Temporal lobe (tissue), 2 donors: ENCODE measurements around a stretch of chr14.

- RAMPAGE, long total RNA, result no peak
These were observed 12.0 kb upstream of the NUDT14 start for GRCh38 chr14:105192801-105193779.

DNA sequence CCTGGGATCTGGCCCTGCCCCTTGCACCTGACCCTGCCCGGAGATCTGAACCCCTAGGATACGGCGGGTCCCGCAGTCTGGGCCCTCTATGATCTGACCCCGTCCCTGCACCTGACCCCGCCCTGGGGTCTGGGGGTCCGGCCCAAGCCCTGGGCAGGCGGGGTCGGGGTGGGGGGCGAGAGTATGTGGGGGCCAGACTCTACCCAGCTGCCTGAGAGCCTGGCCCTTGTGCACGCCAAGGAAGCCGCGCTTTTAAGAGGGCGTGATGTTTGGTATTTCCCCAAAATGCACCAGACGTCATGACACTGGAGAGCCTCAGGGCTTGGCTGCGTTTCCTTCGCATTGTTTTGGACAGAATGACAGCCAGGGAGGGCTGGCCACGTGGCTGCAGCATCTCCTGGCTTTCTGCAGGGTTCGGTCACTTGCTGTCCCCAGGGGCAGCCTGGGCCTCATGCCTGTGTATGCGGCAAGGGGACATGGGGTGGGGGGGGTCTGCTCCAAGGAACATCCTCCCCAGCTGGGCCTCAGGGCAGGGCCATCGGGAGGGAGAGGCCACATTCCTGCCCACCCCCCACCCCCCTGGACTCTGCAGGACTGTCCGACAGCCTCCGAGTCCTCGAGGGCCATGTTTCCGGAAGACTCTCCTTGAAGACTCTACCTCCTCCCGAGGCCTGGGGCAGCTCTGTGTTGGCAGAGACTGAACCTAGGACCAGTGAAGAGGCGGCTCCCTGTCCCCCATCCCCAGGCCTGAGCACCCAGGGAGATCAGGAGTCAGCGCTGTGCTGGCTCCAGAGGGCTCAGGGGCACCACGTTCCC lies 16.2 kb upstream of the NUDT14 start:
- RAMPAGE, long total RNA, result no peak

DNA sequence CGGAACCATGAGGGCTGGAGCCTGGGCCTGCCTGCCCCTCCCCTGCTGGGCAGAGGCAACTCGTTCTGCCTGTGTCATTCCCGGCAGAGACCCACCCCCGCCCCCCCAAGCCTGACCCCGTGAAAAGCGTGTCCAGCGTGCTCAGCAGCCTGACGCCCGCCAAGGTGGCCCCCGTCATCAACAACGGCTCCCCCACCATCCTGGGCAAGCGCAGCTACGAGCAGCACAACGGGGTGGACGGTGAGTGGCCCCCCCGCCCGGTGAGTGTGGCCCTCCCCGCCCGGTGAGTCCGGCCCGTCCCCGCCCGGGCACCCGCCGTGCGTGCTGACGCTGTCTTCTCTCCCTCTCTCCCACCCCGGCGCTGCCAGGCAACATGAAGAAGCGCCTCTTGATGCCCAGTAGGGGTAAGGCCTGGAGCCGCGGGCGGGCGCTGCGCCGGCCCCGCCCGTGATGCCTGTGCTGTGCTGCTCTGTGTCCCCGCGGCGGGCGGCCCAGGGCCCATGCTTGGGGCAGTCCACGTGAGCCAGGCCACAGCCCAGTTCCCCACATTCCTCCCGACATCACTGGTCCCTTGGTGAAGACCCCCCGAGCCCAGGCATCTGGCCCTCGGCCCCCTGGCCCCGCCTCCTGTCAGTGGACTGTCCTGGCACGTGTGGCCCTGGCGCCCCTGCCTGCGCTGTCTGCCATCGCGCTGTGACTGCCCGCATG lies 8.1 kb upstream of the CRIP2 start:
- RAMPAGE, long total RNA, result no peak

- RAMPAGE, long total RNA, result no peak
These were observed 42.1 kb downstream of the TMEM121 start for GRCh38 chr14:105568262-105569163.

DNA sequence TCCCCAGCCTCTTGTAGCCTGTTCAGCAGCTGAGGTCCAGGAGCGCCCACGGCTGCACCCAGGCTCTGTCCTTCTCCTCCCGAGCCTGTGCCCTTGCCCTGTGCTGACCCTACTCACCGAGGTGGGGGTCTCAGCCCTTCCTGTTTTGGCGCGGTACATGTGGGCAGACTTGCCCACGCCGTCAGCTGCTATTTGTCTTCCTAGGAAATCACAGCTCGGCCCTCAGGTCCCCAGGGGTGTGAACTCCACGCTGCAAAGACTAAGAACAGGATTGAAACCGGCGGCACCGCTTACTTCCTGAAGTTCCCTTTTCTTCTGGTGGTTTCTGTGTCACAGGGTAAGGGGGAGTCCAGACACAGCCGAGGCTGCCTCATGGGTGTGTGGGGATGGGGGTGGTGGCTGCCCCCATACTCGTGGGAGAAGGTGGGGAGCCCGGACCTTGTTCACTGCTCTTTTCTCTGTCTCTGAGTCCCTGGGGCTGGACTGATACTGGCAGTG lies 121.9 kb downstream of the TMEM121 start:
- RAMPAGE, long total RNA, result no peak

GRCh38 chr14:105817754-105818473 lies 291.5 kb downstream of the TMEM121 start:
- RAMPAGE, long total RNA, result no peak

DNA sequence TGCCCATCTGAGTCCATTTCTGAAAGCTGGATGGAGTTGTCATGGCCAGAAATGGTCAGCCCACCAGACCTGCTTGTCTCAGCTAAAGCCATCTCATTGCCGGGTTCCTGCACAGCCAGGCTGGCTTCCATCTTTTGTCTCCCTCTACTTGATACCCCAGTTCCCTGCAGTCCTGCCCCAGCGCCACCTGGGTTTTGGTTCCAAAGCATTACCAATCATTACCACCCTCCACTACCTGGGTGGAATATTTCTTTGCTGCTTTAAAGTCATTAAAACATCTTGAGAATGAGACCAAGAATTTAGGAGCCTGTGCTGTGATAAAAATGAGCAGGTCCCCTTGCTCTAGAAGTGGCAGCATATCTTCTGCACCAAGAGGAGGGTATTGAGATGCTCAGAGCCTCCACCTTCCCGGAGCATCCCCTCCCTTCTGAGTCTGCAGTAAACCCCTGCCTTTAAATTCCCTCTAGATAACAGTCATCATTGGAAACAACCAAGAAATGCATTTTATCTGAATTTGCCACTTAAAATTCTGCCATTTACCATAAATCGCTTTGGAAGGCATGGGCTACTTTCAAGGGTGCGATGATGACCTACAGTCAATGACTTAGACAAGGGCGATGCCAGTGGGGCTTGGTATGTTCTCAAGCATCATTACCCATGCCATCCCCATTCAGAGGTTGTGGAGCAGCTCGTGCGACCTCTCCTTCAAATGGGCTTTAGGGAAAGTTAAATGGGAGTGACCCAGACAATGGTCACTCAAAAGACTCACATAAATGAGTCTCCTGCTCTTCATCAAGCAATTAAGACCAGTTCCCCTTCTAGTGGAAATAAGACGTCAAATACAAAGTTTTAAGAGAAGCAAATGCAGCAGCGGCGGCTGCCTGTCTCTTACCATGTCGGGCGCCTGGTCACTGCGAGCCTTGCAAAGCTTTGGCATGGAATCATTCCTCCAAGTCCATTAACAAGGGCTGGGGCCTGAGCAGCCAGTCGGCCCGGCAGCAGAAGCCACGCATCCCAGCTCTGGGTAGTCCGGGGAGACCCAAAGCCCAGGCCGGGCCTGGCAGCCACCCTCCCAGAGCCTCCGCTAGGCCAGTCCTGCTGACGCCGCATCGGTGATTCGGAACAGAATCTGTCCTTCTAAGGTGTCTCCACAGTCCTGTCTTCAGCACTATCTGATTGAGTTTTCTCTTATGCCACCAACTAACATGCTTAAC lies 334.4 kb downstream of the TMEM121 start:
- RAMPAGE, long total RNA, result no peak

- RAMPAGE, long total RNA, result no peak
These were observed 1066.6 kb downstream of the TMEM121 start for GRCh38 chr14:106592960-106593366.

- RAMPAGE, long total RNA, result no peak
These were observed 1319.8 kb downstream of the TMEM121 start for GRCh38 chr14:106846095-106846621.

DNA sequence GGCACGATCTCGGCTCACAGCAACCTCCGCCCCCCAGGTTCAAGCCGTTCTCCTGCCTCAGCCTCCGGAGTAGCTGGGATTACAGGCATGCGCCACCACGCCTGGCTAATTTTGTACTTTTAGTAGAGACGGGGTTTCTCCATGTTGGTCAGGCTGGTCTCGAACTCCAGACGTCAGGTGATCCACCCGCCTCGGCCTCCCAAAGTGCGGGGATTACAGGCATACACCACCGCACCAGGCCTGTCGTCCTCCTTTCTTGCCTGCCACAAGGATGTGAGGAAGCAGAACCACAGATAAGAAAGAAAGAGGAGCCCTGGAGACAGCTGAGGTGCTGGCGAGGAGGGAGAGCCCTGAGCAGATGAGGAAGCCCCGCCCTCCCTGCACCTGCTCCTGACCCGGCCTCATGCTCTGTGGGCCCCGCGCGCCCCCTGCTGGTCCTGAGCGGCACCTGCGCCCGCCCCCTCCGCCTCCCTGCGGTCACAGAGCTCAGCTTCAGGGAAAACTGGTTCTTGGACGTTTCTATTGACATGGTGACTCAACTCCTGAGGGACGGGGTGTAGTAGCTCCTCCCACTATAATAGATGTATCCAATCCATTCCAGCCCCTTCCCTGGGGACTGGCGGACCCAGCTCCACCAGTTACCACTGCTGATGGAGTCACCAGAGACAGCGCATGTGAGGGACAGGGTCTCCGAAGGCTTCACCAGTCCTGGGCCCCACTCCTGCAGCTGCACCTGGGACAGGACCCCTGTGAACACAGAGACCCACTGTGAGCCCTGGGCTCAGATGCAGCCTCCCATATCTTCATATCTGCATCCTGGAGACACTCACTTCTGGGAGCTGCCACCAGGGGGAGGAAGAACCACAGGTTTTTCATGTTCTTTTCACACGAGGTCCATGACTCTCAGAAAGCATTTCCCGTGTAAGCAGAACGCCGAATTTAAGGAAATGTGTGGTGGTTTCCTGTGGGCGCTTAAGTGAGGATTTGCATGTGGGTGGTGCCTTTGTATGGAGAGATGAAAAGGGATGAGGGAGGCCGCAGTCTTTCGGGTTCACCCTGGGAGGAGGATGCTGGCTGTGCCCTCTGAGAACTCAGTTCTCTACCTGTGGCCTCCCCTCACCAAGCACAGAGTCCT lies 1346.3 kb downstream of the TMEM121 start:
- RAMPAGE, long total RNA, result no peak